Zone of skin (tissue), 1 donor: ENCODE measurements around a stretch of chr13.

GRCh38 chr13:113322586-113323554 lies 25.8 kb downstream of the LAMP1 start:
- RRBS, result no CpG with 5 or more reads among the region's 33 CpGs

GRCh38 chr13:113398854-113399570 lies 35.1 kb upstream of the GRTP1 start:
- RRBS, result no CpG with 5 or more reads among the region's 20 CpGs

- RRBS, result 43% methylated on average over 3 of the region's 19 CpGs
Measured at GRCh38 chr13:113421558-113422248, 31.6 kb downstream of the ADPRHL1 start.

GRCh38 chr13:113445844-113446204 lies 7.5 kb downstream of the ADPRHL1 start:
- RRBS, result no CpG with 5 or more reads among the region's 13 CpGs

GRCh38 chr13:113449723-113450185 lies 3.5 kb downstream of the ADPRHL1 start:
- RRBS, result no CpG with 5 or more reads among the region's 10 CpGs

DNA sequence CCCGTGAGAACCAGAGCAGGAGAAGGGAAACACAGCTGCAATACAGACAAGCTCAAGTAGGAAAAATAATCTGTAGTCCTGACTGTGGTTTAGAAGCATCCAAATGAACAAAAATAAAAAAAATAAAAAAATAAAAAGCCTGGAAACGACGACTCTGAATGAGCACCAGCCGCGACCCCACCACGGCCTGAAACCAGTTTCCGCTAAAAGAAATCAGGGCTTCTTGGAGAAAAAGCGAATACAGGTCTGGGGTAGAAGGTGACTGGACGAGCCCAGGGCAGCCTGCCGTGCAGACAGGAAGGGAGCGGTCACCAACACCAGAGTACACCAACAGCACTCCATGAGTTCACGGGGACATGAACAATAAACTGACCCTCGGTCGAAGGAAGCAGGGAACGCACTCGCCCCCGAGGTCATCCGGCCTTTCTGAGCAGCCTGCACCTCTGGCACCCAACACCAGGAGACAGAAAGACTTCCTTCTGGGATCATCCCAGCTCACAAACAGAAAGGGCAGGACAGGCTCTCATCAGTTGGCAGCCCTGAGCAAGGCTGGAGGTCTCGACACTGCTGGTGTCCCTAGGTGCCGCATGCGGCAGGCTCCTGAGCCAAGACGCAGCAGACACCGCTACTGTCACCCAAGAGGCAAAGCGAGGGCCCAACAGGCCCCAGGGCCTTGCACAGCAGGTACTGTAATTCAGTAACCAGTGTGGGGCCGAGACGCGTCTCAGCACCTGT lies 18.2 kb downstream of the DCUN1D2 start:
- RRBS, result no CpG with 5 or more reads among the region's 27 CpGs

- RRBS, result no CpG with 5 or more reads among the region's 7 CpGs
Measured at GRCh38 chr13:113478625-113479510, 11.6 kb downstream of the DCUN1D2 start.

DNA sequence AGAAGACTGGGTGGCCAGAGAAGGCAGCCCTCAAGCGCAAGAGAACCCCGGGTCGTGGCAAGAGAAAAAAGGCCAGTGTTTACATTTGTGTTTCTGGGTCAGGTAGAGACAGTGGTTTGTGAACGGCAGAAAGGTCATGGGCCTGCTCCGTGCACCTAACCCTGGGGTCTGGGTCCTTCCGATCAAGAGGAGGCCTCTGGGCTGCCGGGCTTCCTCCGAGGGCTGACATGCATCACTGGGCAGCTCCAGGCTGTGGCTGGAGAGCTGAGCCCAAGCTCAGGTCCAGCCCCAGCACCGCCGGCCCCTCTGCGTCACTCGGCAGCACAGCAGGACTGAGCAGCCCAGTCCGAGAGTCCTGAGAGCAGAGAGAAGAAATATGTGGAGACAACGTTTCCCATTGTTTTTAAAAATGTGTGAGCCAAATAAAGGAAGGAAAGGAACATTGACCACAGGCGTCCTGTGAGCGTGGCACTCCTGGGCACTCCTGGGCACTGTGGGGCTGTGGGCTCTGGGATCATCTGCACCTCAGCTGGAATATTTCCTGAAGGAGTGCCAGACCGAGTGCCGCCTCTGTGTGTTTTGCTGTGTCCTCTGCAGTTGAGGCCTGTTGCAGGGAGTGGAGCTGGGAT lies 38.0 kb upstream of the TFDP1 start:
- RRBS, result 16% methylated on average over 4 of the region's 18 CpGs

DNA sequence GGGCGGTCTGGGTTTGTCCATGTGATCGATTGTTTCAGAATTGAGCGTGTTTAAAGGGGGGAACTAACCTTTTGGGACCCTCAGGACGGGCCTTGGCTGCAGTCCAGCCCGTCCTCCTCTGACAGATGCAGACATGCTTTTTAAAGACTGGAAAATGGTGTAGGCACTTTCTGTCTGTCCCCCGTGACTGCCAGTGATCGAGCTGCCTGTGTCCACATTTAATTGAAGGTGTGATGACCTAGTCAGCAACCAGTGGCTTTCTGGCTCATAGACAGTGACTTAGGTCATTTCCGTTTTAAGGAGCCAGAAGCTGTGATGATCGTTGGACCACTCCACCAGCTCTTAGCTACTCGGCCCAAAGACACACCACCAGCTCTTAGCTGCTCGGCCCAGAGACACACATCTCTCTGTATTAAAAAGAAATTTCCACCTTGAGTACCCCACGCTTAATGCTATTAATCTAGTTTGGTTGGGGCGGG lies 37.0 kb upstream of the TFDP1 start:
- RRBS, result no CpG with 5 or more reads among the region's 13 CpGs

DNA sequence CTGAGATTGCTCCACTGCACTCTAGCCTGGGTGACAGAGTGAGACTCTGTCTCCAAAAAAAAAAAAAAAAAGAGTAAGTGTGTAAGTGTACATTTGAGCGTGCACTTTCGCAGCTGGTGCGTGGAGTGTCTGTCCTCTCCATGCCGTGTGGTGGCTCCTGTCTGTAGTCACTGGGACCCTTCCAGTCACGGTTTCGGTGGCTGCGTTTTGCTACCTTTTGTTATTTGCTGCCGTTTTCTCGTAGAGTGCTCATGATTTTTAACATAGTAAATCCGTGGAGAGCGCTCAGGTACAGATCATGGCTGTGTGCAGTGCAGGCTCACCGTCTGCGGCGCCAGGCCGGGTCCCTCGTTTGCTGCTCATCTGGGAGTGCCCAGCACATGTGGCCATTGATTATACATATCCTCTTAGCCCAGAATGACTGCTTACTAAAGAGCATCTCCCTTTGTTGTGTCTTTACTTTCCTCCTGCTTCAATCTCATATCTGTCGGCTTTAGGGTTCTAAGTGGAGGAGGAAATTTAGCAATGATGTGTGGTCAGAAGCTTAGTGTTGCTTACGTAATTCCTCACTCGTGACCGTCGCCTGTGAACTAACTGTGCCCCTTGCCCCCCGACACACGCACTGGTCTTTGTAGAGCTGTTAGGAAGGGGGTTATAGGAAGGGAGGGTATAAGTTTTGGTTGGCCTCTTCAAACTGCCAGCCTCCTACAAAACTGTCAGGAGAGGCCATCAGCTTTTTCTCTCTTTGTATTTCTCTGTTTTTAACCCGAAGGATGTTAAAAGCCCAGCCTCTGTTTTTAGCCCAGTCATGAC lies 31.8 kb downstream of the TFDP1 start:
- RRBS, result no CpG with 5 or more reads among the region's 24 CpGs

DNA sequence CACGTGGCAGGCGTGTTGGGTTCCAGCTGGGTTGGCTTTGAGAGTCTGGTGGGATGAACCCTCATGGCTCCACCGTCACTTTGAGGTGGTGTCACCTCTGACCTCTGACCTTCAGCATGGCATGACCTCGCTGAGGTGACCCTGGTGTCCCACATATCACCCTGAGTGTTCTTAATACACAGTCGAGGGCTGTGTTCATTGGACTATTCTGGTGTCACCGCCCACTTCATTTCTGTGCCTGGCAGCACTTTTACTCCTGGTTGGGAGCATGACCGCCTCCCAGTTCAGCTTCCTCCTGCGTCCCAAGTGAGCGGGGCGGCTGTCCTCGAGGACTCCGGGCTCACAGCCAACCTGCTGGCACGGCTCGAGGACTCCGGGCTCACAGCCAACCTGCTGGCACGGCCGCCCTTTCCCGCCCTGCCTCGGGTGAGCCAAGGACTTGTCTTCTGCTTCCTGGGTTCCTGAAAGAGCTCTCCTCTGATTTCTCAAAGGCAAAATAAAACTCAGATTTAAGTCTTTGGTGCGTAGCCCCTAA lies 10.6 kb downstream of the ATP4B start:
- RRBS, result 17% methylated on average over 3 of the region's 20 CpGs

DNA sequence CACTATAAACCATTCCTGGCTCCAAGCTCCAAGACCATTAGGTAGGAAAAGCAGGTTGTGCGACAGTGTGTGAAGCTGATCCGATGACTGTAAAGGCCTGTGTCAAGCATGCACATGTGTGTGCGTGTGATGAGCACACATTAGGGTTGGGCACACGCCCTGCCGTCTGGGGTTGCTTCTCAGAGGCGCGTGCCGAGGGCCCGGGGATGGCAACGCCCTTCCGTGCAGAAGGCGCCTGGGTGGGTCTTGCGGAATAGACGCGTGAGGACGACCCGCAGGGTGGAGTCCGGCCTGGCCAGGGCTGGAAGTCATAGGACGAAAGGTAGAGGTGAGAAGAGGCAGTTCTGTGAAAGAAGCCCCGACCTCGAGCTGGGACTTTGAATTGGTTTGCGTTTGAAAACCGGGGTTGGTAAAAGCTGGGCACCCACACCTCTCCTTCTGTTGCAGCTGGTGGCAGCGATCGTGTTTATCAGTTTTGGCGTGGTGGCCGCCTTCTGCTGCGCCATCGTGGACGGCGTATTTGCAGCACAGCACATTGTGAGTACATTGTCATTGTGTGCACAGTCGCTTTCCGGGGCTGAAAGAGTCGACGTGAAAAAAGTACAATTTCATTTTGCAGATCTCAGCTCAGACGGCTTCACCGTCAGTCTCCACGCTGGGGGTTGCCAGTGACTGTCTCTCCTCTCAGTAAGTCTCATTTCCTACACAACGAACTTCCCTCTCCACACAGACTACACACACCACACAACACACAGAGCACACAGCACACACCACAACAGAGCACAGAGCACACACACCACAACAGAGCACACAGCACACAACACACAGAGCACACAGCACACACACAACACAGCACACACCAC lies 35.9 kb downstream of the TMEM255B start:
- RRBS, result 7% methylated on average over 12 of the region's 39 CpGs

GRCh38 chr13:113835398-113836025 lies 28.4 kb downstream of the GAS6 start:
- RRBS, result 13% methylated on average over 7 of the region's 38 CpGs

DNA sequence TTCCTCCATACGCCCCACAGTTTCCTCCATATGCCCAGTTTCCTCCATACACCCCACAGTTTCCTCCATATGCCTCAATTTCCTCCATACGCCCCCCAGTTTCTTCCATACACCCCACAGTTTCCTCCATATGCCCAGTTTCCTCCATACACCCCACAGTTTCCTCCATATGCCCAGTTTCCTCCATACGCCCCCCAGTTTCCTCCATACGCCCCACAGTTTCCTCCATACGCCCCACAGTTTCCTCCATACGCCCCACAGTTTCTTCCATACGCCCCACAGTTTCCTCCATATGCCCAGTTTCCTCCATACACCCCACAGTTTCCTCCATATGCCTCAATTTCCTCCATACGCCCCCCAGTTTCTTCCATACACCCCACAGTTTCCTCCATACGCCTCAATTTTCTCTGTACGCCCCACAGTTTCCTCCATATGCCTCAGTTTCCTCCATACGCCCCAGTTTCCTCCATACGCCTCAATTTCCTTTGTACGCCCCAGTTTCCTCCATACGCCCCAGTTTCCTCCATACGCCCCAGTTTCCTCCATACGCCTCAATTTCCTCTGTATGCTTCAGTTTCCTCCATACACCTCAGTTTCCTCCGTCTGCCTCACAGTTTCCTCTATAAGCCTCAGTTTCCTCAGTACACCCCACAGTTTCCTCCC lies 22.2 kb downstream of the GAS6 start:
- RRBS, result no CpG with 5 or more reads among the region's 17 CpGs

- RRBS, result no CpG with 5 or more reads among the region's 23 CpGs
Measured at GRCh38 chr13:113846315-113847005, 17.4 kb downstream of the GAS6 start.

GRCh38 chr13:113857912-113858516 lies 5.9 kb downstream of the GAS6 start:
- RRBS, result 3% methylated on average over 6 of the region's 9 CpGs

DNA sequence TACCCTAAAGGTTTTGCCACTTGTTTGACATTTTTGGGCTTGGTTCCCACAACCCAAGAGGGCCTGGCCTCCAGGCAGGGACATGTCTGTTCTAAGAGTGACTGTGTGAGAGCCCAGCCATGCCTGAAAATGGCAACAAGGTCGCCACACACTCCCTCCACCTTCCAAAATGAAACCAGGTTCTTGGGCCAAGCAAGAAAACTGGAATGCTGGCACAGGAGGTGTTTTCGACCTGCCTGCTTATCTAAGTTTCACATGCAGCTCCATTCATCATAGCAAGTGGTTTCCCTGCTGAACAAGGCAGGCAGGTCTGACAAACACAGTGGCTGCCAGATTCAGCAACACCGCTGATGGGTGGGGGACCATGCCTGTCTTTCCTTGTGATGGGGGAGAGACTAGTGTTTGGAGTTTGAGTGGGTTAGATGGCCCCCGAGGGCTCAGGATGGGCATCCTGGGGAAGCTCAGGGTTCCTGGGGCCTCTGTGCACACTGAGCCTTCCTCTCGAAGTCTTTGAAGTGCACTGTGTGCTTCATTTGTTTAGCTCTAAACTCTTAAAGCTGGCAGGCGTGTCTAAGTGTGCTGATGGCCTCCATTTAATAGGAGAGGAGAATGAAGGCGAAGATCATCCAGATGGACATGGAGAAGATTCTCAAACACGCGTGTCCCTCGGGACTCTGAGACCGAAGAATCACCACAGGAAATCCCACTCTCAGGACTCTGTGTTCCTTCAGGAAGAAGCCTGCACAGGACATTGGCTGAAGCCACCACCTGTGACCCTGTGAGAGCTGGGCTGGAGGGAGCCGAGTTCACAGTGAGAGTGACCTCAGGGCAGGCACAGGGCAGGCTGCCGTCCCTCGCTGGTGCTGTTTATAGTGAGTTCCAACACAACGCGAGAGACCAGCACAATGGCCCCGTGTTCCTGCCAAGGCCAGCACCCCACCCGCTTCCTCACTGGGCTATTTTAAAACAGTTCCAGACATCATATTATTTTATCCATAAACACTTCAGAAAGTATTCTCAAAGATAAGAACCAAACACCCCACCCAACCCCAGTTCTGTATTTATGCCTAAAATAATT lies 18.1 kb upstream of the GAS6 start:
- RRBS, result no CpG with 5 or more reads among the region's 18 CpGs

GRCh38 chr13:114000139-114000649 lies 26.3 kb upstream of the C13orf46 start:
- RRBS, result no CpG with 5 or more reads among the region's 14 CpGs

DNA sequence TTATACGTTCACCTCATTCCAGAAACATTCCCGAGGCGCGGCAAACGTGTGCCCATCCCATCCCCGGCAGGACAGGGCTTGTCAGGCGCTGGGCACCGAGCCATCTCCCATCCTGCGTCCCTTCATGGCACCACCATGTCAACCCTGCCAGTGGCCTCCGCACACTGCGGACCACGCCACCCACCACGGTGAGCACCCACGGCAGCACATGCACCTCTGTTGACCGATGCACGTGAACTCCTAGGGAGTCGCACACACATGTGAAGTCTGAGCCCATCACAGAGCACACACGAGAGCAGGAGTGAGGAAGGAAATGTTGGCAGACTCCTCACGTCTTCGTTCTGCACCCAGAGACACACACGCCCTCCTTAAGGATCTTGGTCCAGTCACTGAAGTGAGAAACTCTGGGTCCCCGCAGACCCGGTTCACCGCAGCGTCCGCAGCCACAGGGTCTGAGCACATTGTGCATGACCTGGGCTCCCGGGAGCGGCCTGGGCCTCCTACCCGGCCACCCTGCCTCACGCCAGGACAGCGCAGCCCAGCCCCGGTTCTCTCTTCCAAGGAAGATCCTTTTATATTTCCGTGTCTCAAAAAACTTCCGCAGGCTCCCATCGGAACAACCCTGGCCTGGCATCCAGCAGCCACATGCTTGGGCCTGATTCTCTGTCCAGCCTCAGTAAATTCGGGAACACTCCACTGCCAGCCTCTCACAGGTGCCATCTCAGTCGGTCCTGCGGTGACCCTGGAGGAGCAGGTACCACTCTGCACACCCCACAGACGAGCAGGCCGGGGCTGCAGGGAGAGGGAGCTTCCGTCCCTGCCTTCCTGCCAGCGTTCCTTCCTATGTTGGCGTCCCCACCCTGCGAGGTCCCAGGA lies 68.5 kb upstream of the C13orf46 start:
- RRBS, result 87% methylated on average over 9 of the region's 44 CpGs

GRCh38 chr13:114109538-114110107 lies 22.8 kb downstream of the RASA3 start:
- RRBS, result 36% methylated on average over 7 of the region's 27 CpGs